ENCODE measurements around the gene ELAVL4.

DNA sequence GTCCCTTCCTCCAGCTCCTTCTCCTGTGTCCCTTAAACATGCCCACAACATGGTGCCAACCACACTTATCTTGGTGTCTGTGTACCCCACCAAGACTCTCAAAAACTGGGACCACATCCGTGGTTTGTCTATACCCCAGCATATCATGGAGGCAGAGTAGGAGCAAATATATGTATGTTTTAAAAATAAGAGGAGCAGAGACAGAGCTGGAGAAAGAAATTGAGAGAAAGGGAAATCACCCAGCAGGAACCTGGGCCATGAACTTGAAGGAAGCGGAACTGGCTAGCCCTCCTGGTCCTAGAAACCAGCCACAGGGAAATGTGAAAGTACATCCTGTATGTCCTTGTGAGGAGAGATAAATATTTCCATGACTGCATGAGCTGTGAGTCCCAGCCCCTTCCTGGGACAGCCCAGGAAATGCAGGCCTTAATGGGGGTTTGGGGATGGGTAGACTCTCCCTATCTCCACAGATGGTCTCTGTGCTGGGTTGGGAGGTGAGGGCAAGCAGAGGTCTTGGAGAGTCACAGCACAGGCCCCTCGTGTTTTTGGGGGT is 9.4 kb upstream of the TAL1 start:
- PRO-cap, result no peak

DNA sequence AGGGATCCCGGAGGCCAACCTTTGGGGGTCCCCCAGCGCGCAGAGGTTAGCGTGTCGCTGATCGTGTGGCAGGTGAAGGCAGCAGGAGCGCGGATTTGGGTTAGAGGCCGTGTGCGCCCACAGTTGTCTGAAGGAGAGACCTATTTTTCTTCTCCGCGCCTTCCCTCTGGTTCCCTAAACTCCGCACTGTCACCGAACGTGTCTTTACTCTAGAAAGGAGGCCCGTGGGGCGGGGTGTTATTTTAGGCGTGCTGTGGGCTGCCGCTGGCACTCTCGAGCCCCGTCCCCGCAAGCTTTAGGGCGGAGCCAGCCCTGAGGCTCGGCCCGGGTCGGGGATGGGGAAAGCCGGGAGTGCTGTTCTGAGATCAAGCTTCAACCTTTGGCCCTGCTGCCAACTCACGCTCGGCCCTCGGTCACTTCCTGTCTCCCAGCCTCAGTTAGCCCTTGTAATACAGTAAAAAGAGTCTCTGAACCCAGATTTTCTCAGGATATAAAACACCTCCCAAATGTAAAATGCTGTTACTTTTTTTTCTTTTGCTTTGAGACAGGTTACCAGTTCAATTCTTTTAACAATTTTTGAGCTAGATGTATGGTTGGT is 916 bp downstream of the CMPK1 start:
- PRO-cap, result no peak

DNA sequence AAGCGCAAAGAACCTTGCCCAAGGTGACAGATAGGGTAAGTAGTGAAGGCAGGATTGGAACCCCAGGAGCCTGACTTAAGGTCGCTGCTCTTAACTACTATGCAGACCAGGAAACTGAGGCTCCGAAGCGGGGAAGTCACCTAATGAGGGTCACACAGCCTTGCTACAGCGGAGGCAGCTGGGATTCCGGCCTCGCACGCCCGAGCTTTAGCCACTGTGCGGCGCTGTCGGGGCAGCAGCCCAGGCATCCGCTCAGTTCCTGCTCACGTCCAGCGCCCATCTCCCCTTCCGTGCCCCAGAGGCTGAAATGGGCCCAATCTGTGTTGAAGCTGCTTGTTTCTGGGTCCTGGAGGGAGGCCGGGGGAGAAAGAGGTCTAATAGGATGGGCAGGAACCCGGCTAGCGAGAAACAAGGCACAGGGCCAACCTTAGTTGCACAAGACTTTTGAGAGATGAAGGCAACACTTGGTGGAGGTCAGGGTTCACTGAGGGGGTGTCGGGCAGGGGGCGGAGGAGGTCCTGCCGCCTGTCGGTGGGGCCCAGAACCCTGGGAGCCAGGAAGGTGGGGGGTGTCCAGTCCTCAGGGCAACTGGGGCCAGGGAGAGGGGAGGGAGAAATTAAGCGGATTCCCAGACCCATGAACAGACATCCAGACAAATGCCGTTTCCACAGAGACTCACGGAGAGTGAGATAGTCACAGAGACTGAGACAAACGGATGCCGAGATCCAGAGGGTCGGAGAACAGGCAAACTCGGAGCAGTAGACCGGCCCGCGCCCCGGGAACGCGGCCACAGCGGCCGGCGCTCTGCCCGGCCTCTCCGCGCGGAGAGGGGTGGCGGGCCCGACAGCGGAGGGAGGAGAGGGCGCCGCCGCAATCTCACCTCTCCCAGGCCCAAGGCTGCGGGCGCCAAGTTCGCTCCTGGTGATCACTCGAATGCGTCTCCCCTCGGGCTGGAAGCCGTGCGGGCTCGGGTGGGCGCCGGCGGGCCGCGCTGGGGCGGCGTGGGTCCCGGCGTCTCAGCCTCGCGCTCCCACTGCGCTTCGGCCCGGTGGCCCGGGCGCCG is 1.1 kb upstream of the FOXD2 start:
- PRO-cap, result no peak

GRCh38 chr1:47558880-47559323 is 121.1 kb downstream of the FOXD2 start:
- PRO-cap, result no peak

GRCh38 chr1:47577979-47578692 is 140.3 kb downstream of the FOXD2 start:
- PRO-cap, result no peak

GRCh38 chr1:47764824-47765802 is 232.1 kb downstream of the TRABD2B start:
- PRO-cap, result no peak

DNA sequence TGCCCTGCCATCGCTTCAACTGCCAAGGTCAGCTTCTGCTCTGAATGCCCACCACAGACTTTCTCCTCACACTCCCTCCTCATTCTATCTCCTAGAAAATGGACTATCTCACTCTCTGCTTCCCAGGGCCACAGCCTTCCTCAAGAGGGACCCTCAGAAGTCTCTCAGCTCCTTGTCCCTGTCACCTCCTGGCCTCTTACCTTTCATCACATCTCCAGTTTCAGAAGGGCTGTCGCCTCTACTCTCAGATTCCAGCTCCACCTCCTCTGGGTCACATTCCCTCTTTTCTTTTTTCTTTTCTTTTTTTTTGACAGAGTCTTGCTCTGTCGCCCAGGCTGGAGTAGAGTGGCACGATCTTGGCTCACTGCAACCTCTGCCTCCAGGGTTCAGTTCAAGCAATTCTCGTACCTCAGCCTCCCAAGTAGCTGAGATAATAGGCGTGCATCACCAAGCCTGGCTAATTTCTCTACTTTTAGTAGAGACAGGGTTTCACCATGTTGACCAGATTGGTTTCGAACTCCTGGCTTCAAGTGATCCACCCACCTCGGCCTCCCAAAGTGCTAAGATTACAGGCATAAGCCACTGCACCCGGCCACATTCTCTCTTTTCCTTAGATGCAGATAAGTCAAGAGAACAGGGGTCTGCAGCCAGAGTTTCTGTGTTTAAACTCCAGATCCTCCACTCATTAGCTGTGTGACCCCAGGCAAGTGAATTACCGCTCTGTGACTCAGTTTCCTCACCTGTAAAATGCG is 16.3 kb downstream of the TRABD2B start:
- PRO-cap, result no peak

- PRO-cap, result no peak
Observed at GRCh38 chr1:47993862-47994428, 3.2 kb downstream of the TRABD2B start.

DNA sequence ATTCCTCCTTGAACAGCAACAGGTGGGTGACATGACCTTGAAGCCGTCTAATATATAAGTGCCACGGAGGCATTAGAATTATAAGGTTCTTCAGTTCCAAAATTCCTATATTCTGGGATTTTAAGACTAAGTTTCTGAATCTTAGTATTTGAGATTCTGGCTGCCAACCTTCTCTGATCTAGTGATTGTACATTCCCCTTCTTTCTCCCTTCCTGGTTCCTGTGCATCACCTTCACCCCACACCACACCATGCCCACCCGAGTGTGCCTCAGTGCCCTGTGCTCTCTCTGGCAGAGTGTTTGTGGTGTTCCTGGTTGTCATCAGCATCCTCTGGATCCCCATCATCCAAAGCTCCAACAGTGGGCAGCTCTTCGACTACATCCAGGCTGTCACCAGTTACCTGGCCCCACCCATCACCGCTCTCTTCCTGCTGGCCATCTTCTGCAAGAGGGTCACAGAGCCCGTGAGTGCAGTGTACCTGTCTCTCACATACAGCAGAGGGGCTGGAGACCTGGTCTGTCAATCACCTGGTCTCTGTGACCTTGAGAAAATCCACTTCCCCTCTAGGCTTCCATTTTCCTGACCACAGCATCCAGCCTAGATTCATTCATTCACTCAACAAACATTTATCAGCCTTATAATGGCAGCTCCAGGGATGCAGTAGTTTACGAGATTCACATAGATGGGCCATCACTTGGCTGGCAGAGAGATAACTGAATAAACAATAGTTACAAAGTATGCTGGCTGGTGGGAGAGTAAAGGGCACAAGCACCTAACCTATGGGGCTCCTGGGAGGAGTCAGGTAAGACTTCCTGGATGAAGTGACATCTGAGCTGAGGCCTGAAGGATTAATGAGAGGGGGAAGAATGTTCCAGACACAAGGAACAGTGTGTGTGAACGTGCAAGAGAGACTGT is 15.1 kb downstream of the SLC5A9 start:
- PRO-cap, result no peak

DNA sequence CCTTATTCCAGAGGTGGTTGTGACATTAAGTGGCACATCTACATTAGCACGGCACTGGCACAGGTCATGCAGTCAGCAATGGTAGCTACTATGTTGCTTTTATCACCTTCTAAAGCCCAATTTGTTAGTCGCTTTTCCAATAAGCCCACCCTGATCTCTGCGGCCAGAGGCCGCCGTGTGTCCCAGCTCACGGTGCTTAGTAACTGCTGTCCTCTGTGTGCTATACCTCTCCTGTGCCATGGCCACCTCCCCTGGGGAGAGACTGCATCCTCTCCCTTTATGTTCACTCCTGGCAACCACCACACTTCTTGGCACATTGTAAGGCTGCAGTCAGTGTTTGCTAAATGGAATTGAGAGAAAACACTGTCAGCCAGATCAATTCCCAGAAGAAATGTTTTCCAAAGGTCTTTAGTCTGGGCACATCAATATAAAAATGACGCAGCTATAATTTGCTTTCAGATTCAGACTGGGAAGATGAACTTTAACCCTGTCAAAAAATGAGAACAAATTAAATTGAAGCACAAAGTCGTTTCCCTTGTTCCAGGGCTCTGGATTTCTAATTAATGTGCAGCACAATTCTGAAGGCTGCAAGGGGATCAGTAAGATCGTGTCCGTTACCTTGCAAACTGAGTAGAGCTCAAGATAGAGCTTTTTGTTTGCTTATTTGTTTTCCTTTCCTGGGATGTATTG is 96.8 kb downstream of the BEND5 start:
- PRO-cap, result no peak

GRCh38 chr1:50108363-50109118 is at the start of gene ELAVL4:
Gene ELAVL4, plus strand, starts transcription at chr1:50108920.
- PRO-cap, result no peak

- PRO-cap, result no peak
Observed at GRCh38 chr1:50873310-50873942, 86.6 kb downstream of the FAF1 start.

DNA sequence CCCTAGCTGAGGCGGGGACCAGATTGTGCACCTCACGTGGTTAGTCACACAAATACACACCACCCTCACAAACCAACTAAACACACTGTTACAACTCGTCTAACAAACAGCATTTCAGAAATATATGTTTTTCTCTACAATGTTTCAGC is 299 bp upstream of the FAF1 start:
- PRO-cap, result no peak

DNA sequence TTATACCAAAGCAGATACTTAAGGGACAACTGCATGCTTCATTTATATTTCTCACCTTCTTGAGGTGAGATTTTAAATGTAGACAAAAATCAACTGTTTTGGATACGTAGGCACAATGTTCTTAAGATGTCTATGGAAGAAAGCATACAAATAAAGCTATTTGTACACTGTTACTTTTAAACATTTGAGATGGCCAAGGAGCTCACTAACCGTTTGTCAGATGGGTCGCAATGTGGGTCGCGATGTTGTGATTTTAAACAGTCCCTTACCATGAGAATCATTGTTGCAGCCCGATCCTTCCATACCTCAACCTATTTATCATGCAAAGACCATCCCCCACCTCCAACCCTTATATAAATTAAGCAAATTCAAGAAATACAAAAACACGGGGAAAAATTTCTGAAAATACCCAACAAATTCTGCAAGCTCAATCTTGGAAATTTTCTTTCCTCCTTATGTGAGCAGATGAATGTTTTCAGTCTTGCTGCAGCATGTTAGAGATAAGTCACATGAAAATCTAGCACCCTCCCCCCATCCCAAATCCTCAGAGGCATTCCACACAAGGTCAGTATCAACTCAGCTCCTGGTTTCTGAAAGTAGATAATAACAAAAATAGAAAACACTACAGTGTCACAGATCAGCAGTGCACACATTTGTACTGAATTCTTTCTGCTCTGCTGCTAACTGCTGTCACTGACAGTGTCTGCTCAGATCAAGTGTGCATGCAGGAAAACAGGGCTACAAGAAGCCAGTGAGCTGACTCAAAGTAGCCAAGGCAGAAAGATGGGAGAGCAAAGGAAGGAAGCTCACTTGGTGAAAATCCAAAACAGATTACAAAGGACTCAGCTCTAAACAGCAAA is 92.9 kb upstream of the TTC39A start:
- PRO-cap, result bidirectional peak, plus-strand start at position 553 of the sequence, minus-strand start at position 249 of the sequence; unidirectional peak, minus-strand start at position 785 of the sequence

DNA sequence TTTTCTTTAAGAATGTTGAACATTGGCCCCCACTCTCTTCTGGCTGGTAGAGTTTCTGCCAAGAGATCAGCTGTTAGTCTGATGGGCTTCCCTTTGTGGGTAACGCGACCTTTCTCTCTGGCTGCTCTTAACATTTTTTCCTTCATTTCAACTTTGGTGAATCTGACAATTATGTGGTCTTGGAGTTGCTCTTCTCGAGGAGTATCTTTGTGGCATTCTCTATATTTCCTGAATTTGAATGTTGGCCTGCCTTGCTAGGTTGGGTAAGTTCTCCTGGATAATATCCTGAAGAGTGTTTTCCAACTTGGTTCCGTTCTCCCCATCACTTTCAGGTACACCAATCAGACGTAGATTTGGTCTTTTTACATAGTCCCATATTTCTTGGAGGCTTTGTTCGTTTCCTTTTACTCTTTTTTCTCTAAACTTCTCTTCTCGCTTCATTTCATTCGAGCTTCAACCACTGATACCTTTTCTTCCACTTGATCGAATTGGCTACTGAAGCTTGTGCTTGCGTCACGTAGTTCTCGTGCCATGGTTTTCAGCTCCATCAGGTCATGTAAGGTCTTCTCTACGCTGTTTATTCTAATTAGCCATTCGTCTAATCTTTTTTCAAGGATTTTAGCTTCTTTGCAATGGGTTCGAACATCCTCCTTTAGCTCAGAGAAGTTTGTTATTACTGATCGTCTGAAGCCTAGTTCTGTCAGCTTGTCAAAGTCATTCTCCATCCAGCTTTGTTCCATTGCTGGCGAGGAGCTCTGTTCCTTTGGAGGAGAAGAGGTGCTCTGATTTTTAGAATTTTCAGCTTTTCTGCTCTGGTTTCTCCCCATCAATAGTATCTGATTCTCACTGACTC is 40.1 kb downstream of the EPS15 start:
- PRO-cap, result no peak

DNA sequence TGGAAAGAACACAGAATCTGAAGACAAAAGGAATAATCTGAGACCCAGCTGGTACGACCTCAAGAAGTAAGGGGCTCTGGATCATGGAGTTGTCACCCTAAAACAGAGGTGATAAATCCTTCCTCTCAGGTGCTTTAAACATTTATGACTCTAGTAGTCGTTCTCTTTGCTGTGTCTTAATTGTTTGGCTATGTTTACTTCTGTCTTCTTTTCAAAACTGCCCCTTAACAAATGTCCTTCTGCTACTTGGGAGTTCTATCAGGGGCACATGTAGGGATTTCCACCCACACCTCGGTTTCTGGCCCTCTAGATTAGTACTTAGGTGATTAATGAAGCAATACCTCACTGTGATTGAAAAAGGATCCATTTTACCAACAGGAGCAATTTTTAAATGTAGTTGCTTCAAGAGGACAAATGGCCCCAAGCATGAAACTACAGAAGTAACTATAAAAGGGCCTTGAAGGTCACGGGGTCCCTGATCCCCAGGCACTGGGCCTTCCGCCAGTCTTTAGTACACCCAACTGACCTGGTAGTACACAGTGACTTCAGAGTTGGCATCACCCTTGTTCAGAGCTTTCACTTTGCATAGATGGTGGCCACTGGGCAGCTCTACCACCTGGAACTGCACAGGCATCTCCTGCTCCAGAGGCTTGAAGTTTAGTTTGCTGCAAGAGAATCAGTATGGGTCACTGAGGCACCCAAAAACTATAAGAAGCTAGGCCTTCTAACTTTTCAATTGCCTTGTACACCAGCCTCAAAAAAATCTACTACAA is 84.4 kb downstream of the NRDC start:
- PRO-cap, result no peak

DNA sequence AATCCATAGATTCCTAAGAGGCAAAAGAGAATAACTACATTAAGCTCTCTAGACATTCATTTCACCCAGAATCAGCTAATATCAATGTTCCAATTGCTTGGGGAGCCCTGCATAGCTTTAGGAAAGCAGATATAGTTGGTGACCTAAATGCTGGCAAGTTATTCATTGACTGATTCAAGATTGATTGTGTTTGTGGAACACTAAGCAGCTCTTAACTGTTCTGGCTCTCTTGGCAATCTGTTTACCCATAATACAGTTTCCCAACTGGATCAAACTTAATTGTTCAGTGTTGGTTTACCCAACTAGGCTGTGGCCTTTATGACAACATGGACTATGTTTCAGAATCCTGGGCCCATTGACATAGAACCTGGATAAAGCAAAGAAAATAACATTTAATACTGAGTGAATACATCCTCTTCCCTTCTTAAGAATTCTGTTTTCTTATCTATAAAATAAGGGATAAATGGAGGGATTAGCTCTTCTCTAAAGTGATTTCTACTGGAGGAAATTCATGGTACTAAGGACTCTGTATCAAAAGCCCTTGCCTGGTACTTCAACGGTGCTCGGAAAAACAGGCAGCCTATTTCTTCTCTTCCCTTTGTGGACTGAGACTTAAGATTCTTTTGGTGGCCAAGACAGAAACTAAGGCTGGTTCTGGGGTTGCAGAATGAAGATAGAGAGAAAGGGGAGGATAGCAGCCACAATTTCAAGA is 83.5 kb downstream of the NRDC start:
- PRO-cap, result no peak

GRCh38 chr1:52368797-52369451 is 2.9 kb upstream of the CC2D1B start:
- PRO-cap, result no peak

DNA sequence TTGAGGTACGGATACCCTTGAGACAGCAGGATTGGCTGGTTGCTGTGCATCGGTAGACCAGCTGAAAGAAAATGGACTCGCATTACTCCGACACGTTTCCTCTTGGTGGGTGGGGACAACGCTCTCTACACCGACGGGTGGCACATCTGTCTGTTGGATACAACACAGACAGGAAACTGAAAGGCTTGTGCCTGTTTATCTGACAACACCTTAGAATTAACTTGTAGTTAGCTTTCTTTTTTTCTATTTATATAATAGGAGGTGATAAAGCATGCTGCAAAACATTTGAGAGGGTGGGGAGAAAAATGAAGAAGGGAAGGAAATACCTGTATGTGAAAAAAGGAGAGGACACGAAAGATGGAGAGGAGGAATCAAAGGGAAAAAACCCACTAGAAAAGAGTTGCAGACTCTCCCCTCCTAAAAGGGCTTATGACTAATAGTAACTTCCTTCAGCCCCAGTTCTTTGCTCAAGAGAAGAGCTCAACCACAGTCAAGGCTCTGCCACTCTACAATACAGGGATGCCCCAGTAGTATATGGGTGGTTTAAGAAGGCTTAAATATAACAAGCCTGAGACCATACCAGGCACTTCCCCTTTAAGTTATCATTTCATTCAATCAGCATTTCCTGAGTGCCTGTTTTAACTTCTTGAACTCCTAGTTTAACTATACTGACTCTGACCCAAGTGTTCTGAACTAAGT is 19.6 kb downstream of the PRPF38A start:
- PRO-cap, result no peak

DNA sequence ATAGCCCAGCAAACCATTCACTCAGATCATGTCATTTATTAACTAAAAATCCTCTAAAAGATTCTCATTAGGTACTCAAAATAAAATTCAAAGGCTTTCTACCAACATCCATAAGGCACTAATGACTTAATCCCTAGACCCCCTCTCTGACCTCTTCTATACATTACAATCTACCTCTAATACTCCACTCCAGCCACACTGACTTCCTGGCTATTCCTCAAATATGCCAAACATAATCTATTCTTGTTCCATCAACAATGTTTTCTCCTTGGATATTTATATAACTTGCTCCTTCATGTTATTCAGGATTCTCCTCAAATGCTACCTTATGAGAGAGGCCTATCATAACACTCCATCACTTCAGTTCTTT is 63.1 kb downstream of the PRPF38A start:
- PRO-cap, result no peak

Data from H9 (cell line).